HL-60 (cell line): ENCODE results near the genes ZSCAN32 and ADCY9.

GRCh38 chr16:3259050-3259440 is 2.6 kb upstream of the MEFV start:
- RRBS, result no CpG with 5 or more reads among the region's 7 CpGs

GRCh38 chr16:3400434-3401685 is at the start of gene ZSCAN32:
Gene ZSCAN32 (minus strand): TSS chr16:3401004.
- RRBS, result 2% methylated on average over 72 of the region's 114 CpGs

GRCh38 chr16:3402072-3402322 is 982 bp downstream of the ZNF174 start:
- RRBS, result no CpG with 5 or more reads among the region's 8 CpGs

GRCh38 chr16:3503475-3504144 is 2.8 kb downstream of the CLUAP1 start:
- RRBS, result no CpG with 5 or more reads among the region's 6 CpGs

GRCh38 chr16:3592510-3592998 is 15.4 kb upstream of the NLRC3 start:
- RRBS, result no CpG with 5 or more reads among the region's 12 CpGs

DNA sequence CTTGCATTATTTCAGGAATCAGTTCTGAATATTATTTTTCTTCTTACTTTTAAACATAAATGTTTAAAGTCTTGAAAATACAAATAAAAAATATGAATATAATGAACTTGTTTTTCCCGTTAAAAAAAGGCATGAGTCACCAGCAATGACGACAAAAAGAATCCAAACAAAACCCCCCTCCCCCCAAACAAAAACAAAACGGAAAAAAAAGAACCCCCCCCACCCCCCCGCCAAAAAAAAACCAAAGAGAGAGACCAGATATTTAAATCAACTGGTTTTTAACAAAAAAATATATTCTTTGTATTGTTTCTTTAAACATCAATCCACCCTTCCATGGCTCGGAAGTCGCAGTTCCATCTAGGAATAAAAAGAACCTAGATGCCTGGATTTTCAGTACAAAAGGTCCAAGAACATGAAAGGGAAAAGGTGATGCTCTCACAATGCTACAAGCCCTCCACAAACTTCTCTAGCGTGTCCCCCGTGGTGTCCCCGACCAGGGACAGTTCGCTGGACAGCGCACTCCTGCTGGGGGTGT is 10.0 kb upstream of the TRAP1 start:
- RRBS, result no CpG with 5 or more reads among the region's 11 CpGs

GRCh38 chr16:3728463-3729307 is 11.4 kb upstream of the TRAP1 start:
- RRBS, result 94% methylated on average over 24 of the region's 40 CpGs

GRCh38 chr16:3793112-3793785 is 75.9 kb upstream of the TRAP1 start:
- RRBS, result no CpG with 5 or more reads among the region's 18 CpGs

- RRBS, result no CpG with 5 or more reads among the region's 2 CpGs
Observed at GRCh38 chr16:3854207-3854667, 26.3 kb downstream of the CREBBP start.

- RRBS, result no CpG with 5 or more reads among the region's 3 CpGs
Observed at GRCh38 chr16:3959243-3959684, 78.8 kb upstream of the CREBBP start.

GRCh38 chr16:4053919-4054681 is 62.1 kb downstream of the ADCY9 start:
- RRBS, result no CpG with 5 or more reads among the region's 22 CpGs

DNA sequence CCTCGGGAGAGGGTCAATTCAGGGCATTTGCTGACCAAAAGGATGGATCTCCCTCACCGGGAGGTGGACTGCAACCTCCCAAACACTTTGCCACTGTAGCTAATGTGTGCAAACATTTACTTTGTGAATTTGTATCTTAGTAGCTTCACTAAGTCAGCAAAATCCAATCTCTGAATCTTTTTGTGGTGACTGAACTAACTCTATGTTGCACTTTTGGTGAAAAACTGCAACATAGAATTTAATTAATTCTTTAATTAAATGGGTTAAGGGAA is 48.6 kb downstream of the ADCY9 start:
- RRBS, result no CpG with 5 or more reads among the region's 2 CpGs

GRCh38 chr16:4080970-4081463 is 35.2 kb downstream of the ADCY9 start:
- RRBS, result no CpG with 5 or more reads among the region's 12 CpGs

- RRBS, result 2% methylated on average over 84 of the region's 132 CpGs
Observed at GRCh38 chr16:4116052-4116770, at the start of gene ADCY9. Gene ADCY9 (minus strand): TSS chr16:4116442.

DNA sequence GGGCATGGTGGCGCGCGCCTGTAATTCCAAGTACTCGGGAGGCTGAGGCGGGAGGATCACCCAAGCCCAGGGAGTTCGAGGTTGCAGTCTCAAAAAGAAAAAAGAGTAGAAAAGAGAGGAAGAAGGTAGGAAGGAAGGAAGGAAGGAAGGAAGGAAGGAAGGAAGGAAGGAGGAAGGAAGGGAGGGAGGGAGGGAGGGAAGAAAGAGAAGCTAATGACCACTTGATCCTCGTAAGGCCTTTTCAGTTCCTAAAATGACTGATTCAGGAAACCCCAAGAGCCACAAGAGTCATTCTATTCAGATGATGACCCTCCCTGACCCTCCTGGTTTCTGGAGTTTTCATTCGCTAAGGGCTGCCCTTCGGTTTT is 59.0 kb downstream of the SRL start:
- RRBS, result no CpG with 5 or more reads among the region's 9 CpGs

DNA sequence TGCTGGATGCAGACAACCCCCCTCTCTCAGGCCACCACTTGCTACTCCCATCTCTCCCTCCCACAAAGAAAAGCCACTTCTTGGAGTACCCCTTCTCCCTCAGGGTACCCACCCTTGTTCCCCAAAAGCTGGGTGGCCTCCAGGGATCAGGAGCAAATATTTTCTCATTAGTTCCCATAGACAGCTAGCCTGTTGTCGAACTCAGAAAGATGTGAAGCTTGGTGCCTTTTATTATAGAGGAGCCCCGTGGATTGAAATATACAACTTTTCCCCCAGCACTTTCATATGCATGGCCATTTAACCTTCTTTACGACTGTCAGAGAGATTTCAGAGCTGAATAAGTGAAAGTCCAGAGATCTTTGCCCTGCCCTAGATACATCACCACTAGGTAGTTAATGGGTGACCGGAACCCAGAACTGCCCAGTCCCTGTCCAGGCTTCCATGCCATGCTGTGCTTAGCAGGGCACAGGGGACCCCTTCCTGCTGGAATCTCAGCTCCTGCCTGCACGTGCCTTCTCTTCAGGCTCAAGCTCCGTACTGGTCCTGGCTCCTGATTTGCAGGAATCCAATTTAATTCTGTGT is 32.3 kb downstream of the SRL start:
- RRBS, result no CpG with 5 or more reads among the region's 6 CpGs

- RRBS, result 30% methylated on average over 3 of the region's 16 CpGs
Observed at GRCh38 chr16:4232785-4233895, 8.7 kb downstream of the SRL start.

DNA sequence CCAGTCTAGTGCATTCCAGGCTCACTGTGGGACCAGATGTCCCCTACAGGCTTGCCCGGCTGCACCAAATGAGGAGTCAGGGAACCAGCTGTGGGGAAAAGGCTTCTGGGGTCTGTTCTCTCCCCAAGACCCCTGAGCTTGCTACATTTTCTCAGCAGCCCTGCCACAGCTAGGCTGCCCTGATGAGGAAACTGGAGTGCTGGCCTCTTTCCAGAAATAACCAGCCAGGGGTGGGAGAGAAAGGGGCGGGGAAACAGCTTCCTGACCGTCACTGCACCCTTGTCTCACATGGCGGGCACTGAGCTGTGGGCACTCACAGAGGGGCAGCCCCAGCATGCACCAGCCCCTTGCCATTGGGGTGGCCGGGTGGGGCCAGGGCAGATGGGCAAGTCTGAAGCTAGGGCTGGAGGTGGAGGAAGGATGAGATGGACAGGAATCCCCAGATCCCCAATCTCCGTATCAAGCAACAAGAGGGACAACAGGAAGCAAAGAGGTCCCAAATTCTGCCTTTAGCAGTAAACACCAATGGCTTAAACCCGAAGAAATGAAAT is 2.8 kb downstream of the SRL start:
- RRBS, result no CpG with 5 or more reads among the region's 7 CpGs

- RRBS, result 85% methylated on average over 17 of the region's 39 CpGs
Observed at GRCh38 chr16:4257195-4258510, 15.2 kb downstream of the TFAP4 start.

DNA sequence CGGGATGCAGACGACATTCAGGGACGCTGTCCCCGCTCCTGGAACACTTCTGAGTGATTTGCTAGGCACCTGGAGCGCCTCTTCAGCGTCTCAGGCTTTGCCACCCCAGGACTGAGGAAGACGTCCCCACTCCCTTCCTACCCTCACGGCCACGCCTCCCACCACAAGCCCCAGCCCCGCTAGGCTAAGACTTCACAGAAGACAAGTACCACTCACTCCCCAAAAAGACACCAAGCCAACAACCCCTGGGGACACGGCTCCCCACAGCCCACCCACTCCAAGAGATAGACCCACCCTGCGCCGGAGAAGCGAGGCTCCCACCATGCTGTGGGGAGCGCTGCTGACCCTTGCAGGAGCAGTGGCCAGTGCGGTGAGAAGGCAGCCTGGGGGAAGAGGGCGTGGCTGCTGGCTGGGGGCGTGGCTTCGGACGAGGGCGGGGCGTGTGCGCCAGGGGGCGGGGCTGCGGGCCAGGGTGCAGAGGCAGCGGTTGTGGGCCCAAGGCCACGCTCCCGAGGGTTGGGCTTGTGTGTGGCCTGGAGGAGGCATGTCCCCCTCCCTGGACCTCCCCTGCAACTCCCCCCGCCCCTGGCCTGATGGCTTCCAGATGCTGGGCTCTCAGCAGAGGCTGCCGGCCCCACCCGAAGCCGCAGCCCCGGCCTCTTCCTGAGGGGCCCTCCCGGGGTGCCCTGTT is 9.3 kb downstream of the TFAP4 start:
- RRBS, result no CpG with 5 or more reads among the region's 34 CpGs